Mesenchymal stem cell of adipose (primary cell): Measurements from ENCODE around the genes TUFT1, LCE2C, LCE1B, S100A7 and S100A14.

- CAGE, long polyA plus RNA: no peak
Measured at GRCh38 chr1:151525432-151525904, 14.3 kb downstream of the CGN start.

DNA sequence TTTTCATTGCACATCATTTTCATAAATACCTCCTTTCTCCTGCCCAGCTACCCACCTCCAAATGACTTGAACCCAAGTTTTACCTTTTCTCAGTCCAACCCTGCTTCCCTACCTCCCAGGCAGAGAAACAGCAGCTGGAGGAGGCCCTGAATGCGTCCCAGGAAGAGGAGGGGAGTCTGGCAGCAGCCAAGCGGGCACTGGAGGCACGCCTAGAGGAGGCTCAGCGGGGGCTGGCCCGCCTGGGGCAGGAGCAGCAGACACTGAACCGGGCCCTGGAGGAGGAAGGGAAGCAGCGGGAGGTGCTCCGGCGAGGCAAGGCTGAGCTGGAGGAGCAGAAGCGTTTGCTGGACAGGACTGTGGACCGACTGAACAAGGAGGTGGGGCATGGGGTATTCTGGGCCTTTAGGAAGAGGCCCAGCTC is 9.7 kb upstream of the TUFT1 start:
- CAGE, long polyA plus RNA: no peak

DNA sequence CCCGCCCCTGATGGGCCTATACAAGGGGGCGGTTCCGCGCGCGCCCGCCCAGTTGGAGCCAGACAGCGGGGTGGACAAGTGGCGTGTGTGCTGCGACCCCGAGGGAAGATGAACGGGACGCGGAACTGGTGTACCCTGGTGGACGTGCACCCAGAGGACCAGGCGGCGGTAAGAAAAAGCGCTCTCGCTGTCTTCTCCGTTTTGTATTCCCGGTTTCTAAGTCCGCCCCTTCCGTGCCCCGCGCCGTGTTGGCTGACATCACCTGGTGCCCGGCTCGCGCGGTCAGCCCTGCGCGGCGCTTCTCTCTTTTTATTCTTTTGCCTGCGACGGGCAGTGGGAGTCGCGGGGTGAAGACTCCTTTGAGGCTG is at the start of gene TUFT1:
TUFT1 (plus strand) TSS at position 51 of the 368 bp plus-strand sequence.
- CAGE, long polyA plus RNA: no peak

DNA sequence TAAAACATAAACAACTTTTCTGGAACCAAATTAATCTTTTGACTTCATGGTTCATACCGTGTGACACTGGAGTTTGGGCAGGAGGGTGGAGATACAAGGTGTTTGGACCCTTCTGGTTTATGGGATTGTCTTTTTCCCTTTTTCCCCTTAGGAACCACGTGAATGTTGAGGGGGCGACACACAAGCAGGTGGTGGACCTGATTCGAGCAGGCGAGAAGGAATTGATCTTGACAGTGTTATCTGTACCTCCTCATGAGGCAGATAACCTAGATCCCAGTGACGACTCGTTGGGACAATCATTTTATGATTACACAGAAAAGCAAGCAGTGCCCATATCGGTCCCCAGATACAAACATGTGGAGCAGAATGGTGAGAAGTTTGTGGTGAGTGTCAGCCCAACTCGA is 26.9 kb downstream of the SNX27 start:
- CAGE, long polyA plus RNA: no peak

DNA sequence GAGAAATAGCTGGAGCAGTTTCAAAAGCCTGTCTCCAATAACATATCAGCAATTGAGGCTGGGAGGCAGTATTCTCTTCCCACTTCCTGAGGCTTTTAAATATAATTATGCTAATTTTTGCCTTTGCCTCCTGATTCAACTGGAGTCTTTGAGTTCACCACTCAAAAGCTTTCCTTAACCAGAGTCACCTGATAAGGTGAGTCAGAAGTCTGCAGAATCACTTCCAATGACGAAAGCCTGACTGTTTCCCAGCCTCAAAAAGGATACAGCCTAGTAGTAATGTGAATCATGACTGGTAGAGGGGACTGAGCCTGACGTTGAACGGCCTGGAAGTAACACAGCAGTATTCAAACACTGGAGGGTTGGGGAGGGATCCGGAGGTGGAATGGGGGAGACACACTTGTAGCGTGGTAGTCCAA is 10.4 kb upstream of the MRPL9 start:
- CAGE, long polyA plus RNA: no peak

DNA sequence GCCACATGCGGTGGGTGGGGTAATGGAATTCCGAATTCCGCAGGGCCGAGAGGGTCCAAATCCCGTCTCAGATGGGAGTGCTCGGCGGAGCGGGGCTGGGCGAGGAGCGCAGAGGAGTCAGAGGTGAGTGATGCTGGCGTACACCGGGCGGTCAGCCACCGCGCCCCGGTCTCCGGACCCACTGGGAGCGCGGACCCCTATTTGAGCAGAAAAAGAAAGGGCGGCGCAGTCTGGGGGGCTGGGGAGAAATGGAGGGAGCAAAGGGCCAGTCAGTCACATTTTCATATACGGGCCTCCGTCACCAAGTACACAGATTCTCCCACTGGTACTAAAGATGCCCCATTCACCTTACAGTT is 659 bp downstream of the C2CD4D start:
- CAGE, long polyA plus RNA: no peak

- CAGE, long polyA plus RNA: no peak
Measured at GRCh38 chr1:151897905-151898128, 11.5 kb downstream of the THEM4 start.

GRCh38 chr1:151953409-151953711 is 40.3 kb downstream of the S100A10 start:
- CAGE, long polyA plus RNA: no peak

- CAGE, long polyA plus RNA: no peak
Measured at GRCh38 chr1:151982722-151983496, 10.8 kb downstream of the S100A10 start.

GRCh38 chr1:151992217-151992930 is 1.3 kb downstream of the S100A10 start:
- CAGE, long polyA plus RNA: no peak

DNA sequence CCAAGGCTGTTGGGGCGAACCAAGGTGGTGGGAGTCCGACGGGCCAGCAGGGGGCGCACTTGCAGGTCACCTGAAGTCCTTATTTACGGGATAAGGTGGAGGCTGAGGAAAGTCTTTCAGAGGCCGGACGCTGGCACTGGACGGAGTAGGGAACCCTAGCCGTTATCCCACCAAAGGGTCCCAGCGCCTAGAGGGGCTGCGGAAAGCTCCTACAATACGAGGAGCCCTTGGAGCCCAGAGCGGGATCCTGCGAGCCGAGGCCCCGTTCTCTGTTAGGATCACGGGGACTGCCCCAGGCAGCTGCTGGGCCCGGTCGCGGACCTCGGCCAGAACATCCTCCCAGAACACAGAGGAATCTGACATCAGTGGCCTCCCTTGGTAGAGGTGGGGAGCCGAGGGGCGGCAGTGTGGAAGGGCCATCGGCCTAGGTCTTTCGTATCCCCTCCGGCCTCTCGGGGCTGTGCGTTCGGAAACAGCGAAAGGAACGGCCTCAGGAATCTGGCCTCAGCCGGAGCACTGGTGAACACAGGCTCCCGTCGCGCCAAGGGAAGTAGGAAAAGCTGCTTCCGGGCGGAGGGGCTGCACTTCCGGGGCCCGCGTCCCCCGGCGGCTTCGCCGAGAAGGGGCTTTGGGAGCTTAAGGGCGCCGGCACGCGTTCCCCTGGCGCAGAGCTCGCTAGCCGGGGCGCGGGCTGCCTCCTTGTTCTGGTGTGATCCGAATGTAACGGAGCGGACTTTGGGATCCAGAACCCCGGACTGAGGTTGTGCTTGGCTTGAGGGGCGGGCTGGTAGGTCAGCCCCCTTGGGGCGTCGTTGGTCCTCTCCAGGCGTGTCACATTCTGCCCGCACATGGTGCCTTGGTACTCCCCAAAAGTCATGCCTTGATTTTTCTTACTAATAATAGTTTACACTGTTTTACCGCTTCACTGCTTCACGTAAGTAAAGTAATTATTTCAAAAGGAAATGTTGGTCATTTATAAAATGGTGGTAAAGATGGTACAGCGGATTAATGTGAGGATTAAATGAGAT is 30.0 kb upstream of the RPTN start:
- CAGE, long polyA plus RNA: no peak

DNA sequence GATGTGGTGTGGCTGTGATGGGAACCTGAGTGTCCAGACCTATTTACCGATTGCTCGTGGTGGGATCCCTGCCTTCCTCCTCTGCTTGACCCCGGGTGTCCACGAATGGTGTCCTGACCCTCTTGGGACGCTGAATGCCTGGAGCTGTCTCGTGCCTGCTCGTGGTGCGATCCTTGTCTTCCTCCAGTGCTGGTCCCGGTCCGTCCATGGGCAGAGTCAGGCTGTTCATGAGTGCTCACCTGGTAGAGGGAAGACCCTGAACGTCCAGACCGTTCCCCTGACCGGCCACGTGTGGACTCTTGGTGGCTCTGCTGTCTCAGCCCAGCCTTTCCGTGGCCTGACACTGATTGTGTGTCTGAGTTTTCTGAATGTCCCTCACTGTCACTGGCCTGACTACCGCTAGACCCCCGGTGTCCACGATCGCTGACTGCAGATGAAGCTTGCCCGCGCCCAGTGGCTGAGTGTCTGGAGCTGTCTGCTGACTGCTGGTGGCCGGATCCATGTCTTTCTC is 11.8 kb downstream of the FLG start:
- CAGE, long polyA plus RNA: no peak

DNA sequence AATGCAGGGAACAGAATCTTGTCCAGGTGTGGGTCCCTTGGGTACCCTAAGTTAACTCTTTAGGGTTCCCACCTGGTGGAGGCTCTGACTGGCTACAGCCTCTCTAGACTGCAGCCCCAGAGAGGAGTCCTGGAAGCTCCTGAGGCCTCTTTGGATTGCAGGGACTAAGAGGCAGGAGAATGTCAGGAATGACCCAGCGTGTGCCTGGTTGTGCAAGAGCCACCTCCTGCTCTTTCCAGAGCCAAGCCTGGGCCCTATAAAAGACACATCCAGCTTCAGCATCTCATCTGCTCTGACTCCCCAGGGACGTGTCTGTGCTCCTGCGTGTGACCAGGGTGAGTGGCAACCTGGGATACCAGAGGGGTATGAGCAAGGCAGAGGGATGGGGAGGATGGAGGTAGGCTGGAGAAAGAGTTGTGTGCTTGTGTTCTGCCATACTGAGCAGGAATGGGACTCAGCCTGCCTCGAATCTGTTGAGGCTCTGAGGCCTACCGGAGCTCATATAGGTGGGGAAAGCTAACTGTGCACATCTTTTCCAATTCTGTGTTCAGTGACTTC is at the start of gene LCE2C:
LCE2C (plus strand) TSS at position 286 of the 558 bp plus-strand sequence.
- CAGE, long polyA plus RNA: no peak

DNA sequence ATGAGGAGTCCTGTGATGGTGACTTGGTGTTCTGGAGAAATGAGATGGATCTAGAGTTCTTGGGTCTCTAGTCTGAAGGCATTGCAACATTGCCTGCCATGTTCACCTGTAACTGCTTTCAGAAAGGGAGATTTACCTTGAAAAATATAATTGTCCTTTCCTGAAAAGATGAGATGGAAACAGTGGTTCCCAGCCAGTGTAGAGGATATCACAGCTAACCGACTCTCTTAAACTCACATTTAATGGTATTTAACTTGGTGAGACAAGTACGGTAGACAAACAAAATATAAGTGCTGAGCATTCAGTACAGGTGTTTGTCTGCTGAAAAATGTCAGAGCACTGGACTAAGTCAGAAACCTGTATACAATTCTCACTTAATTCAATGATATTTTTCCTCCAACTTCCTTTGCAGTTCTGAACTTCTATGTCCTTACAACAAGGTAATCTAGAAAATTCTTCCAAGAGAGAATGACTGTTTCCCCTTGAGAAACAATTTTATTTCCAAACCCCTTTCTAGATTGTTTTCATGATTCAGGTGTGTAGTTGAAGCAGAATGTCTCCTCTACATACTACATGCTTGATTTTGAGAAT is at the start of gene LCE1B:
LCE1B (plus strand) TSS at position 412 of the 591 bp plus-strand sequence.
- CAGE, long polyA plus RNA: no peak

DNA sequence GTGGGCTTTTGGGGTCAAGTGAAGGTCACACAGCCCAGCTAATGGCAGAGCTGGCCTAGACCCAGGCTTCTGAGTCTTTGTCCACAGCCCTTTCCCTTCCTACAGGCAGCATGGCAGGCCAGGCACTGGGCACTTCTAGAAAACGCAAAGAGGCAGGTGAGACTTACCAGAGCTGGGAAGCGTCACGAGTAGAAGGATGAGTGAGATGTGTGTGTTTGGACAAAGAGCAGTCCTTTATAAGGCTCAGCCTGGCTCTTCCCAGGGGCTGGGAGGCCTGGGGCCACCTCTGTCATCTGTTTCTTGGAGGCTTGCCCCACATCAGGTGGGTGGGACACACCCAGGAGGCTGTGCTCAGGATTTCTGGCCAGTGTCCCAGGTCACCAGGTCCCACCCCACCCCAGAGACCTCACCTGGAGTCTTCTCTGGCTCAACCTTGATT is at the start of gene S100A7:
S100A7 (minus strand) TSS at position 211 of the 439 bp plus-strand sequence.
- CAGE, long polyA plus RNA: no peak

DNA sequence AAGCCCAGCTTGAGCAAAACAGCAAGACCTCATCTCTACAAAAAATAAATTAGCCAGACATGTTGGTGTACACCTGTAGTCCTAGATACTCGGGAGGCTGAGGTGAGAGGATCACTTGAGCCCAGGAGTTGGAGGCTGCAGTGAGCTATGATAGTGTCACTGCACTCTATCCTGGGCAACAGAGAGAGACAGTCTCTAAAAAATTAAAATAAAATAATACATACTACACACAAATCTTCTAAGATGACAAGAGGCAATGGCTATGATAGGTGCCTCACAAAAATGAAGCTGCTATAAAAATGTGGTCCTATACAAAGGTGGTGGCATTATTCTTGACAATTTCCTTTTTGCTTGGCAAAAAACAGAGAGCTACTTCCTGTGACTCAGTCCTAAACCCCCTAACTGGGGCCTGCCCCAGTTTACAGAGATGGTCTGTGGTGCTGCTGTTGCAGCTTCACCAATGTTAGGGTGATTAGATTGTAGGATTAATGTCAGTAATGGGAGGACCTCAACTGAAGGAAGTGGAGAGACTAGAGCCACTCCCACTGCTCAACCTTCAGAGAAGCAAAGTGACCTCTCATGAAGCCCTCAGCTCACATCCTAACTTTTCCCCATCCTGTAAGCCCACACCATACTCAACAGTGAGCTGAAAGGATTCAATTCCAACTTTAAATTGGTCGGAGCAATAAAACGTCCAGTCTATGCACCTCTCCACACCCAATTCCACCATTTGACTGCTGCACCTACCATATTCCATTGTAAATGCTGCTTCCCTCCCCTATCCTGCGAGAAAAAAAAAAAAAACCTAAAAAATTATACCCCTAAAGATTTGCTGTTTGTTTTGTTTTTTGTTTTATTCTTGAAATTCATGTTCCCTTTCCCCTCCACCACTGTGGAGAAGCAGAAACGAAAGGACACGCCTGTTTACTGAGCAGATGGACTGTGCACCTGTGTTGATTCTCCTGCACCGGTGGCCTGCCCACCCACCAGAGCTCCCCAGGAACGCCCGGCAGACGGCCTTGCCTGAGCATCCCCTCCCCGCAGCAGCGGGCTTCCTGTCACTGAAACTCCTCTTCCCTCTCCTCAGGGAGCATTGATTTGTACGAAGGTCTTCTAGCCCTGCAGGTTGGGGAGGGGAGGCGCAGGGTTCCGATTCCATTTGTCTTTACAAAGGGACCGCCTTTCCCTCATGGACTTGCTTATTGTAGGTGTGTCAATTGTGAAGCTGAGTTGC is 3.5 kb downstream of the S100A6 start:
- CAGE, long polyA plus RNA: no peak

DNA sequence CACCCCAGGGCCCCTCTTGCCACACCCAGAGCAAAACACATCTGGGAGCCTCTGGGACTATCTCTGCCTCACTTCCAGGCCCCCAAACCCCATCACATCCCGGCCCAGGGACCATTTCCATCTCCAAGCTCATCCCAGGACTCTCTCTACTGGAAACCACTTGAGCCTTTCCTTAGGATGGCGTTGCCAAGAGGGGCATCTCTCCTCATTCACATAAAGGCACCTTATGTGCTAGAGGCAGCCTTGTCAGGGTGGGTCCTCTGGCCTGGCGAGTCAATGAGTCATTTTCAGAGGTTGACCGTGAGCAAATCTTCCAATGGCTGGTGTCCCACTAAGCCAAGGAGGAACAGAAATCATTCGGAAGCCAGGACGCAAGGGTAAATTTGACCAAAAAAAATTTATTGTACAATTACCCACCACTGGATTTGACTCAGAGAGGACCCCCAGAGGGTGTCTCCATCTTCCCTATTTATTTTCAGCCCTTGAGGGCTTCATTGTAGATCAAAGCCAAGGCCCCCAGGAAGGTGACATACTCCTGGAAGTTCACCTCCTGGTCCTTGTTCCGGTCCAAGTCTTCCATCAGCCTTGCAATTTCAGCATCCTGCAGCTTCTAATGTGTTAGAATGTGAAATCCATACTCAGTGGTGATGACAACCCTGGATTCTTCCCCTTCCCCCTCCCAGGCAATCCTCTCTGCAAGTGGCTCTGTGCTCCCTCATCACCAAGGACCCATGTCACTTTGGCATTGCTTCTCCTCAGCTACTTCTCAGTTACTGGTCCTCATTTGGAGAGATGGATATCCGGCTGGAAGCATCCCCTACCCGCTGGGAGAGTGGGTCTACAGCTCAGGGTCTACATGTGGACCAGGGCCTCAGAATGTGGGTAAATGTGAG is 1.3 kb downstream of the S100A6 start:
- CAGE, long polyA plus RNA: no peak

DNA sequence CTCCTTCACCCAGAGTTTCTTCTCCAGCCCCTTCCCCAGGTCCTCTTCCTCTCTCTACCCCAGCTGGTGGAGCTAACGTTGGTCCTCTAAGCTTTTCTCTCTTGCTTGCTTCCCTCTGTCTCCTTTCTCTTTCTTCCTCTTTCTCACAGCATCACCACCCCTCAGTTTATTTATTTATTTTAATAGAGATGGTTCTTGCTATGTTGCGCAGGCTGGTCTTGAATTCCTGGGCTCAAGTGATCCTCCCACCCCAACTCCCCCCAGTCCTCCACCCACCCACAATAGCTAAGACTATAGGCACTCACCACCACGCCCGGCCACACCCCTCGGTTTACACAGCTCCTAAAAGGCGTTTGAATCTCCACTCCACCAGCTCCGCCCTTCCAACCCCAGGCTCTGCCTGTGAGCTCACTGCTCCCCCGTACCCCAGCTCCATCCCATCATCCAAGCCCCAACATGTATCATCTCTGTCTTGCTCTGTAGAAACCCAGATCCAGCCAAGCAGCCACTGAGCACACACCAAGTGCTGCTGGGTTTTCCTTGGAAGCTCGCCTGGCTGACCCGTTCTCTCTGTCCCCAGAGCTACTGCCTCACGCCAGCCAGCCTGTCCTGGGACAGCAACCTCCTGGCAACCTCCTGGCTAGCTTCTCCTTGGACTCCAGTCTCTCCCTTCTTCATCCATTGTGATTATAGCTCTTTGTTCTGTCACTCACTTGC is 11.9 kb upstream of the S100A2 start:
- CAGE, long polyA plus RNA: no peak

DNA sequence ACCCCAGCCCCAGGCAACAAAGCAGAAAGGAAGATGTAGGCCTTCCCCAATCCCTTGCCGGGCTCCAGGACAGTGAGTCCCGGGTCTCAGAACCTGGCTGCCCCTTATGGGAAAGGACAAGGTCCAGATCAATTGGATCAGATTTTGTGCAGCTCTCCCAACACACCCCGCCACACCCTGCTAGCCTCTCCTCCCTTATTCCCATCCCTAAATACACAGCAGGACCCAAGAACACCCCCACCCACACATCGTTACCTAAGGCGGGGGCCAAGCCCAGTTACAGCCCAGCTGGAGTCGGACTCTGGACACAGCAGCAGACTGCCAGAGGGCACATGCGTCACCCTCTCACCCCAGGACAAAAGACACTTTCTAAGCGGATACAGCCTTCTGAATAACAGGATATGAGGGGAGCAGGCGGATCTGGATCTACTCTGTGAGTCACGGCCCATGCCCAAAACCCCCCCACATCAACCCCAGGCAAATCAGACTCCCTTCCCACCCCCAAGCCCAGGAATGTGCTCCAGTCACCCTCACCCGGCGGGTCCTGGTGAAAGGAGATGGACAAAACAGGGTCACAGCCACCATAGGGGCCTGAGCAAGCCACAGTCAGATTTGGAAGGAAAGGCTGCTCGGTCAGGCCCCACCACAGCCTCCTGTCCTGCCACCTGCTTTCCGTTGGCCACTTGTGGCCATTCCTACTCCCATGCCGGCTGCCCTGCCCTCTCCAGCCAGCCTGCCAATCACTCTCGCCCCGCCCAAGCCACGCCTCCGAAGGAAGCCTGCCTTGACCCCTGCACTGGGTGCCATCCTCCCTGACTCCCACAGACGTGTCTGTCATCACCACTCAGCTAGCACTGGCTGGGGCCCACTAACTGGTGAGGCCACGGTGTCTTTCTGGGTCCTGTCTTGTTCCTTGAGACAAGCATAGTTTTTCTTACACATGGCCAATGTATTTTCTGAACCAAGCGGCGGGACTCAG is 4.0 kb downstream of the S100A16 start:
- CAGE, long polyA plus RNA: no peak

DNA sequence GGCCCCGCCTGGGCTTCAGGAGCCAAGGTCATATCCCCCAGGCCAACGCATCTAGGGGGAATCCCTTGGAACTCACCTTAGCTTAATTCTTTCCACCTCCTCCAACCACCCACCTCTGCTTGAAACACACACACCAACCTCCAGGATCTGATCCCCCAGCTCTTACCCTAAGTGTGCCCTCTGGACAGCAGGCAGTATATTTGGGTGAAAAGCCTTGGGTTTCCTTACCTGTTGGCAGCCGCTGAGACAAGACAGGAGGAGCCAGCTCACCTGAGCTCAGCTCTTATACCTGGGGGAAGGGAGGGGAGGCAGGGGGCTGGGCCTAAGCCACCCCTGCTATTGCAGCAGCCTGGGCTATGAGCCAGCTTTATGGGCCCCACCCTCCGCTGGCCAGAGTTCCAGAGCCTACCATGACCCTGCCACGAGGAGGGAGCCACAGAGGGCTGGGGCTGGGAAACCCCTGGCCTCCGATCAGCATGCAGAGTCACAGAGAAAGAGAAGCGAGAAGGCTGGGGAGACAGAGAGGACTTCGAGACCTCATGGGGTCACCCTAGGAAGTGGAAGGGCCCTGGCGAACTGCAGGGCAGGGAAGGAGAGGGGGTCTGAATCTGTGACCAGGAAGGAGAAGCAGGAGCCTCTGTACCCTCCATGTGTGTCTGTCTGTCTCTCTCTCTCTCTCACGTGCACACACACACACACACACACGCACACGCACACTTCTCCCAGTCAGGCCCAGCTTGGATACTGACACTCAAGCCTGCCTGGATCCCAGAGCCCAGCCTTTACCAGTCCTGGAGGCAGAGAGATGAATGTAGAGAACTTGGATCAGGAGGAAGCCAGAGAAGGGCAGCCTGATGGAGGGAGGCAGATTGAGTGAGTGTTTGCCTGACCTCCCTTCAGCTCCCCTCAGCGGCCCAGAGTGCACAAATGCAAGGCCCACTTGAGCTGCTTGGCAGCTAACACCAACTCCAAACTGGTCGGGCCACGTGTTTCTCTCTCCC is at the start of gene S100A14:
S100A14 (minus strand) TSS at position 259 of the 1,001 bp plus-strand sequence.
- CAGE, long polyA plus RNA: no peak